Metanephros (tissue), 2 donors: ENCODE data around the genes KLHL13, STEEP1 and RPL39.

DNA sequence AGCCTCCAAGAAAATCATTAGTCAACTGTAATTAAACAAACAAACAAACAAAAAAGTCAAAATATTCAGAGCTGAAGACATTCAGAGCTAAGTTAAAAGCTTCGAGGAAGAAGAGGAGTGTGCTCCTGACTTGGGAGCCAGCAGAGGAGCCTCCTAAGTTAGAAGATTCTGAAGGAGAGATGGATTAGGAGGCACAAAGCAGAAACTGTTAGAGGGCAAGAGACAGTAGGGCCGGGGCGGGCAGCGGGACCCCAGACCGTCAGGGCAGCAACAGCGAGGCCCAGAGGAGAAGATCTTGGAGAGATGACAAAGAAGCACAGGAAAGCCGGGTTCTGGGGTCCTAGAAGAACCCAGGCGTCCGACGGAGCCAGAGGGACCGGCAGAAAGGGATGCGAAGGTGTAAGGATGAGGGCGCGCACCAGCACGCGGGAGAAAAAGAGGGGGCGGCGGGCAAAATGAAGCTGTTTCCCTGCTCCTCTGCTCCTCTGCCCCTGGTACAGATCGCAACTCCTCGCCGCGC is 634 bp downstream of the KLHL13 start:
- RAMPAGE, long total RNA: no peak

DNA sequence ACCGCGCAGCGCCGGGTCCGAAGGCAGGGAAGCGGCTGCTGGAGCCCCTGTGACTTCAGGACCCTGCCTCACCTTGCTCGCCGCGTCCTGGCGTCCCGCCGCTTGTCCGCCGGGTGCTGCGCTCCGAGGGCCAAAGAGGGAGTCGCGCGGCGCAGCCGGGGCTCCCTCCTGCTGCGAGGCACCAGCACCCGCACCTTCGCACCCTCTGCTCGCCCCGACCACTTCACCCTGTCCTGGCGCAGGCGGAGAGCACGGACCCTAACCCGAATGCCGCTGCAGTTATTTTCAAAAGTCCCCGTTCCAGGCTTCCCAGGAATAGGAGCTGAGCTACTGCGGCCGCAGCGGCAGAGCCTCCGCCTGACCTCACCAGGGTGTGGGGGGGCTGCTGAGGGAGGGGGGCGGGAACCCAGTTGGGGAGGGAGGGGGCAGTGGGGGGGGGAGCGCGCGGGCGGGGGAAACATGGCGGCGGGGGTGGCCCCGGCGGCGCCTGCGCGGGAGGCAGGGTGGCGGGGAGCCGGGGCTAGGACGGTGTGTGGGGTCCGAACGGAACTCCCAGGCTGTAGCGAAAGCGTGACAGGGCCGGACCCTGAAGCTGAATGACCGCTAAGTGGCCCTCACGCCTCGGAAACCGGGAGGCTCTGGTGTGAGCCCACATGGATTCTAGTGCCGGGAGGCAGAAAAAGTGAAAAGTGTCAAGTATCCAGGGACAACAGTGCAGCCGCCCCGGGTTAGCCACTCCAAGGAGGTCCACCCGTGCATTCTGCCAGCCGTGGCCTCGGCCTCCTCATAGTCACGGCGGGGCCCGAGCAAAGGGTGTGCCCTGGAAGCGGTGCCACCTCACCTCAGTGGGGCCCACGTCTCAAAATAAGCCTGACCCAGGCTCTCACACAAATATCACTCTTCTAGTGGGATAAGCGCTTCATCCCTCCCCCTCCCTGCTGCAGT is at the start of gene KLHL13:
TSS of gene KLHL13 (minus strand) at position 375 of the 945 bp plus-strand sequence.
- RAMPAGE, long total RNA: no peak

DNA sequence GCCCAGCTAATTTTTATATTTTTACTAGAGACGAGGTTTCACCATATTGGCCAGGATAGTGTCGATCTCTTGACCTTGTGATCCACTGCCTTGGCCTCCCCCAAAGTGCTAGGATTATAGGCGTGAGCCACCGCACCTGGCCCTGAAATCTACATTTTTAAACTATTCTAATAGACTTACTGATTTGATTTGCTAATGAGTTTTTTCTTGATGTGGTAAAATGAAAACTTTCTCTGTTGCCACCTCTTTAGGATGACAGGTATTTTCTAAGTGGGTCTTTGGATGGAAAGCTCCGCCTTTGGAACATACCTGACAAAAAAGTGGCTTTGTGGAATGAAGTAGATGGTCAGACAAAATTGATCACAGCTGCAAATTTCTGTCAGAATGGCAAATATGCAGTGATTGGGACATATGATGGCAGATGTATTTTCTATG is 54.5 kb upstream of the DOCK11 start:
- RAMPAGE, long total RNA: no peak

DNA sequence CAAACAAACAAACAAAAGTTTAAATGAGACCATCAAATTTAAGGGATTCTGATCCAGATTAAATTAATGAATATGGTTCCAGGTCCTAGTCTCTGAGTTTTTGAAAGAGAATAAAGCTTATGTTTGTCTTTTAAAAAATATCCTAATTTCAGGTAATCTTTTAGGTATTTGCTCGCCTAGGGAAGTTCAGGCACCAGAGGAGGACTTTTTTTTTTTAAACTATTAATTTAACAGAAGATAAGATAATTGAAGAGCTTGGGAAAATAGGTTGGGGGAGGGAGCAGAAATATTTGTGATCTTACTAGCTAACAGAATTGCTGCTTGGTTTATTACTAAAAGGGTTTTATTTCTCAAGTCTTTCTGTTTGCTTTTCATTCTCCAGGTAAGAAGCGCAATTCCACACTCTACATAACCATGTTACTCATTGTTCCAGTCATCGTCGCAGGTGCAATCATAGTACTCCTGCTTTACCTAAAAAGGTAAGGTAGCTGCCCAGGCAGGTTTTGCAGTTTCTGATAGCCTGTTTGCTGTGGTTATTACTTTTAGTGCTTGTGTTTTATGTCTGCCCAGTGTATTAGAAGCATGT is 46.2 kb downstream of the IL13RA1 start:
- RAMPAGE, long total RNA: no peak

DNA sequence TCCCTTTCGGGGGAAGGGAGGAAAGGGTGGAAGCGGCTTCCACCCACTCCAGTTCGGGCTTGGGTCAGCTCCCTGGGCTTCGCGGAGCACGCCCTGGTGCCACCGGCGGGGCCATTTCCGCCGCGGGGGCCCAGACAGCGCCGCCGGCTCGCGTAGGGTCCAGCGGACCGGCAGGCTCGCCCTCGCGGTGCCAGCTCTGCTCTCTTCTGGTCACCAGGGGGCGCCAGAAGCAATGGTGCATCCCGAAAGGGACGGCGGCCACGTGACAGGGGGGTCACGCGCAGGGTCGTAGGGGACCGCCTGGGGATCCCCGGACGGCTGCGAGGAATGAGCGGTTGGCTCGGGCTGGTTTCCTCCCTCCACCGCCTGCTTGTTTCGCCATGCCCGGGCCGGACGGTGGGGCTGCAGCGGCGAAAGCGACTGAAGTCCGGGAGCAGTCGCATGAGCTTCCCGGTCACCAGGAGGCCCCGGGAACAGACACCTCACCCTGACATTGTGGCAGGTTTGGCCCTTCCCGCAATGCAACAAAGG is 15.7 kb downstream of the ZCCHC12 start:
- RAMPAGE, long total RNA: no peak

DNA sequence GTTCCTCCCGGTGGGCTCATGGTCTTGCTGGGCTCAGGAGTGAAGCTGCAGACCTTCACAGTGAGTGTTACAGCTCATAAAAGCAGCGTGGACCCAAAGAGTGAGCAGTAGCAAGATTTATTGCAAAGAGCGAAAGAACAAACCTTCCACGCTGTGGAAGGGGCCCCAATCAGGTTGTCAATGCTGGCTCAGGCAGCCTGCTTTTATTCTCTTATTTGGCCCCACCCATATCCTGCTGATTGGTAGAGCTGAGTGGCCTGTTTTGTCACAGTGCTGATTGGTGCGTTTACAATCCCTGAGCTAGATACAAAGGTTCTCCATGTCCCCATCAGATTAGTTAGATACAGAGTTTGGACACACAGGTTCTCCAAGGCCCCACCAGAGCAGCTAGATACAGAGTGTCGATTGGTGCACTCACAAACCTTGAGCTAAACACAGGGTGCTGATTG is 53.0 kb upstream of the LONRF3 start:
- RAMPAGE, long total RNA: no peak

DNA sequence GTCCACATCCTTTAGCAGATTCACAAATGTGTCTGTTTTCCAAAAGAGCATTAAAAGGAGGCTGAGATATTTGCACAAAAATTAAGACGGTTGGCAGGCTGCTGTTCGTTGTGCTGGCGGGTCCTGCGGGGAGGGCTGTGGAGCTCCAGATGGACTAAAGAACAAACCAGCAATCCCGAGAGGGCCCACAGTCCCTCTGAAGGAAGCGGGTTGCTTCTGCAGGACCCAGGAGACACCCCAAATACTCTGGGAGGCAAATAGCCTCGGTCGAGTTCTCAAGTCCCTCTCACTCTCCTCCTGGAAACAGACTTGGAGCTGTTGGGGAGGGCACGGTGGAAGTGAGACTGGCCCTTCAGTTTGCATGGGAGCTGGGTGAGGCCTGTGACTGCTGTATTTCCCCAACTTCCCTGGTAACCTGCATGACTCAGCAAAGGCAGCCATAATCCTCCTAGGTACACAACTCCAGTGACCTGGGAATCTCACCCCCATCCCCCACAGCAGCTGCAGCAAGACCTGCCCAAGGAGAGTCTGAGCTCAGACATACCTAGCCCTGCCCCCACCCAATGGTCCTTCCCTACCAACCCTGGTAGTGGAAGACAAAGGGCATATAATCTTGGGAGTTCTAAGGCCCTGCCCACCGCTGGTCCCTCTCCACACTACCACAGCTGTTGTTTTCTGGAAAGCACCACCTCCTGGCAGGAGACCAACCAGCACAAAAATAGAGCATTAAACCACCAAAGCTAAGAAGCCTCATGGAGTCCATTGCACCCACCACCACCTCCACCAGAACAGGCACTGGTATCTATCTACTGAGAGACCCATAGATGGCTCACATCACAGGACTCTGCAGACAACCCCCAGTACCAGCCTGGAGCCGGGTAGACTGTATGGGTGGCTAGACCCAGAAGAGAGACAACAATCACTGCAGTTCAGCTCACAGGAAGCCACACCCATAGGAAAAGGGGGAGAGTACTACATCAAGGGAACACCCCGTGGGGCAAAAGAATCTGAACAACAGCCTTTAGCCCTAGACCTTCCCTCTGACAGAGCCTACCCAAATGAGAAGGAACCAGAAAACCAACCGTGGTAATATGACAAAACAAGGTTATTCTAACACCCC is 17.9 kb downstream of the LONRF3 start:
- RAMPAGE, long total RNA: no peak

DNA sequence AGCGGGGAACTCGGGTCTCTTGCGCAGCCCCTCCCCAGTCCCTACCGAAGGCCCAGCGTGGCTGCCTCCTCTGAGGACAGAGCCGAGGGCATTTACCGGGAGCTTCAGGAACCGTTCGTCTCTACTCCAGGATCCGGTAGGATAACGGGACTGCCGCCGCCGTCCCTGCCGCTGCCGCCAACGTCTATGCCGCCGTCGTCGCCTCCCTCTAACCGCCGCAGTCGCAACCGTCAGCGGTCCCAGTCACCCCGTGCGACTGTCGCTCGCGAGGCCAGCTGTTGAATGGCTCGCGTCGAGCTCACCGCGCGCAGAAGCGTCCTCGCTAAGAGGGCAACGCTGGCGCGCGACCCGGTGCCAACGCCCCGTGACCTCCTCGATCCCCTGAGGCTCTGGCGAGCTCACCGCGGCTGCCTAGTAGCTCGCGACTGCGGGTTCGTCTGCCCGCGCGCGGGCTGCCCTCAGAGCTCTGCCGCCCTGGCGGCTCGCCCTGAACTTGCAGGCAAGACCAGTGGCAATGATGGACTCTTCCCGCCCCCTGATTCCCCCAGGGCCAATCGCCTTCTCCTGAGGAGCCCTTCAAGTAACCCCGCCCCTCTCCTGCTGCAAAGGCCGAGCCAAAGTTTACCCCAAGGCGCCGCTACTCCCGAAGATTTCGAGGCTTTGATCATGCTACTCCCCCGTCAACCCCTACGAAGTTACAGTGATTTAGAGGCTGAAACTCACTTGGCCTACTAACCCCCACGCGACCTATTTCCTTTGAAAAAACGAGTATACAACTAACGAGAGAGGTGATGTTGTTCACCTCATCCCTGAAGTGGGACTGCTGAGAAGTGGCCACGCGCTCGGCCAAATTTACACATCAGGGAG is 37.3 kb downstream of the PGRMC1 start:
- RAMPAGE, long total RNA: no peak

- RAMPAGE, long total RNA: no peak
Observed at GRCh38 chrX:119410685-119411069, 11.5 kb downstream of the SLC25A43 start.

GRCh38 chrX:119470550-119471408 is 2.5 kb downstream of the SLC25A5 start:
- RAMPAGE, long total RNA: no peak

GRCh38 chrX:119482163-119483137 is 14.2 kb downstream of the SLC25A5 start:
- RAMPAGE, long total RNA: no peak

GRCh38 chrX:119502532-119503560 is 34.6 kb downstream of the SLC25A5 start:
- RAMPAGE, long total RNA: no peak

- RAMPAGE, long total RNA: start-site peak on the minus strand at chrX:119565355-119565415, 1,064 and 25 reads in 2 replicates
Observed at GRCh38 chrX:119565119-119565832, at the start of gene STEEP1. STEEP1 (minus strand) TSS chrX:119565409.

DNA sequence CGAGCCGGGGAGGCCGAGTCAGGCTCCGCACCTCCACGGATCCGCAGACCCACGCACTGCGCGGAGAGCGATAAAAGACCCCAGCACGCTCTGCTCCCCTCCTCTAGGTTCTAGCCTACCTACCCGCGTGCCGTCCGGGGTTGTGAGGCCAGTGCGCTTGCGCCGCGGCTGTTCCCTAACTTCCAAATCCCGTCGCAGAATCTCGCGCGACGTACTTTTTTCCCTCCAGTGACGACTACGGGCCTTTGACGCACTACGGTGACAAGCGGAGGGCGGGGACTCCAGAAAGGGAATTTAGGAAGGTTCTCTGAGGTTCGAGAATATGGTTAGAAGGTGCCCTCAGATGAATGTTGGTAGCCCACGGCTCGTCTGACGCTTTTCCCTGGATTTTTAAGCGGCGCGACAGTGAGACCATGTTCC is 31.9 kb downstream of the UBE2A start:
- RAMPAGE, long total RNA: no peak

- RAMPAGE, long total RNA: no peak
Observed at GRCh38 chrX:119755863-119756229, 2.5 kb upstream of the SOWAHD start.

DNA sequence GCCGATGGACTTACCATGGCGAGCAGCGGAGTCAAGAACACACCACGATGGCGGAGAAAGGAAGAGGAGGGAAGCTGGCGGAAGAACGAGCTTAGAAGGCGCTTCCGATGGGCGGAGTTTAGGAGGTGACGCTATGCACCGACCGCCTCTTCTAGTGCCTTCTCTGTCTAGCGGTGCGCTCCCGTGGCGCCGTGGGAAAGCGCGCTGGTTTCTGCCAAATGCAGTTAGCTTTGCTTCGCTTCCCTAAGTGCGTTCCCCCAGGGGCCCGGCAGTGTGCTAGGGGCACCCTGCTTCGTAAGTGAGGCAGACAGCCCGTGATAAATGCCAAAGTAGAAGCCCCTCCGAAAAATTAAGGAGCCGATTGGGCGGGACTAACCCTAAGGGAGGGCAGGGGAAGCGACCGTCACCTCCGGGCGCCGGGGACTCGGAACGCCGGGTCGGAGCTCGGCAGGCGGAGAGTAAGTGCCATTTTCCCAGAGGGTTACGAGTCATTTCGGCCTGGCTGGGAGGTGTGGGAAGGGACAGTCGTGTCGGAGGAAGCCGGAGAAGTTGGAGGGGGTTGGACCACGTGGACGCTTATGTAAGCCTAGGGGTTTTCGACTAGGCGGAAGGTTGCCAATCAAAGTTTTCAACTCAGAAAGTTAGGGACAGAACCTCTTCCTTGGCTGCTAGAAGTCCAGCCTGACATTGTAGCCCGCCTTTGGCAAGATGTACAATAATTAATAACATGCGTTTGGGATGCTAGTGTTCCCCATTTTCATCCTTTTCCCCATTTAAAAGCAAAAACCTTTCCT is at the start of gene RPL39:
TSS of gene RPL39 (minus strand) at position 71 of the 794 bp plus-strand sequence.
- RAMPAGE, long total RNA: start-site peak on the minus strand centred at position 63 of the sequence, 22 bp wide, 5,037 and 284 reads in 2 replicates

GRCh38 chrX:120604204-120604996 is 499 bp downstream of the MCTS1 start:
- RAMPAGE, long total RNA: no peak

- RAMPAGE, long total RNA: no peak
Observed at GRCh38 chrX:123482327-123482978, 250.4 kb downstream of the THOC2 start.

- RAMPAGE, long total RNA: no peak
Observed at GRCh38 chrX:123619176-123619740, 113.6 kb downstream of the THOC2 start.

GRCh38 chrX:123860974-123861419 is 1.1 kb downstream of the XIAP start:
- RAMPAGE, long total RNA: no peak